RPMI7951 (cell line): ENCODE measurements around a stretch of chr16.

- RAMPAGE, long total RNA, result no peak
These were observed 32.6 kb downstream of the TXNDC11 start for GRCh38 chr16:11710054-11710520.

GRCh38 chr16:11725295-11725912 is 17.3 kb downstream of the TXNDC11 start:
- RAMPAGE, long total RNA, result no peak

- RAMPAGE, long total RNA, result no peak
These were observed 7.9 kb downstream of the TXNDC11 start for GRCh38 chr16:11734726-11735128.

DNA sequence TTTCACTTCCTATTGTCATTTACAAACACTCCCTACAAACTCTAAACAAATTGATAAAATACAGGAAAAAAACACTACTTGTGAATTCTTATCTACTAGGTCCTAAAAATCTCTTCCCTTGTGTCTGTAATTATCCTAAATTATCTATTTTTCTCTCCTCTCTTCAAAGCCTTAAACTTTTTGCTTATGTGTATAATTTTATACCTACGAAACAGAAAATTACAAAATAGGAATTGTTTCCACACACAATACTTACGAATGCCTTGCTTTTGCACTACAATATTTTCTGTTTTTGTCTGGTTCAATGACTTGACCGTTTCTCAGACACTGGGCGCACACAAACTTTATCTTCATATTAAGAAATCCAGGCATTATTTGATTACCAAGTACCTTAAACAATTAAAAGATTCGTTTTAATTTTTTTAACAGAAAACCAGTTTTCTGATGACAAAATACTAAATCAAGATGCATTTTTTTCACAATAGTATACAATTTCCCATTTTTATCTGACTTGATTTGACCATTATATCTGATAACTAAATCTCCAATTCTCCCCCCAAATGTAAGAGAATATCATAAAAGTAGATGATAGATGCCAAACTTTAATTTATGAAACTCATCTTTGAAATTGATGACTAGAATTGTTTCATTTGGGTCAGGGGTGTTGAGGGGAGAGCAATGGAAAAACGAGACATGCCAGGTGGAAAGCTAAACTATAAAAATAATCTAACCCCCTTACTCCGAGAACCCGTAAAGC is 19.2 kb upstream of the TXNDC11 start:
- RAMPAGE, long total RNA, result no peak

GRCh38 chr16:11869168-11870383 is 18.2 kb upstream of the RSL1D1 start:
- RAMPAGE, long total RNA, result no peak

GRCh38 chr16:11994259-11995076 is 17.9 kb downstream of the SNX29 start:
- RAMPAGE, long total RNA, result no peak

DNA sequence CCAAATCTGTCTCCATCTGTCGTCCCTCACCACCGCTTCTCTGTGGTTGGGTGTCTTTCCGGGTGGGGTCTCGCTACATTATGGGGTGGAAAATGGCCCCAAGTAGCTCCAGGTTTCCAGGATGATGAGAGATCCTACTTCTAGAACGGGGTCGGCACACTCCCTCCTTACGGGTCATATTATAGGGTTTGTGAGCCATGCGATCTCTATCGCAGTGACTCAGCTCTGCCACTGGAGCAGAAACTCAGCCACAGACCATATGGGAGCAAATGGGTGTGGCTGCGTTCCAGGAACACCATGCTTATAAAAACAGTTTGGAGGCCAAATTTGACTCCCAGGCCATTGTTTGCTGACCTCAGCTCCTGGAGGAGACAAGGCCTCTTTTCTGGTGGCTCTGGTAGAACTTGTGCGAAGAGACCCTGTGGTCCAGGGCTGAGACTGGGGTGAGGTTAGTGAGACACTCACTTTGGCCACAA is 60.5 kb downstream of the SNX29 start:
- RAMPAGE, long total RNA, result no peak

DNA sequence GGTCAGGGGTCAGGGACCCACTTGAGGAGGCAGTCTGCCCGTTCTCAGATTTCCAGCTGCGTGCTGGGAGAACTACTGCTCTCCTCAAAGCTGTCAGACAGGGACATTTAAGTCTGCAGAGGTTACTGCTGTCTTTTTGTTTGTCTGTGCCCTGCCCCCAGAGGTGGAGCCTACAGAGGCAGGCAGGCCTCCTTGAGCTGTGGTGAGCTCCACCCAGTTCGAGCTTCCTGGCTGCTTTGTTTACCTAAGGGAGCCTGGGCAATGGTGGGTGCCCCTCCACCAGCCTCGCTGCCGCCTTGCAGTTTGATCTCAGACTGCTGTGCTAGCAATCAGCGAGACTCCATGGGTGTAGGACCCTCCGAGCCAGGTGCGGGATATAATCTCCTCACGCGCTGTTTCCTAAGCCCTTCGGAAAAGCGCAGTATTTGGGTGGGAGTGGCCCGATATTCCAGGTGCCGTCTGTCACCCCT is 99.1 kb downstream of the SNX29 start:
- RAMPAGE, long total RNA, result no peak

GRCh38 chr16:12079962-12080653 is 103.6 kb downstream of the SNX29 start:
- RAMPAGE, long total RNA, result no peak

GRCh38 chr16:12092537-12093123 is 116.1 kb downstream of the SNX29 start:
- RAMPAGE, long total RNA, result no peak

DNA sequence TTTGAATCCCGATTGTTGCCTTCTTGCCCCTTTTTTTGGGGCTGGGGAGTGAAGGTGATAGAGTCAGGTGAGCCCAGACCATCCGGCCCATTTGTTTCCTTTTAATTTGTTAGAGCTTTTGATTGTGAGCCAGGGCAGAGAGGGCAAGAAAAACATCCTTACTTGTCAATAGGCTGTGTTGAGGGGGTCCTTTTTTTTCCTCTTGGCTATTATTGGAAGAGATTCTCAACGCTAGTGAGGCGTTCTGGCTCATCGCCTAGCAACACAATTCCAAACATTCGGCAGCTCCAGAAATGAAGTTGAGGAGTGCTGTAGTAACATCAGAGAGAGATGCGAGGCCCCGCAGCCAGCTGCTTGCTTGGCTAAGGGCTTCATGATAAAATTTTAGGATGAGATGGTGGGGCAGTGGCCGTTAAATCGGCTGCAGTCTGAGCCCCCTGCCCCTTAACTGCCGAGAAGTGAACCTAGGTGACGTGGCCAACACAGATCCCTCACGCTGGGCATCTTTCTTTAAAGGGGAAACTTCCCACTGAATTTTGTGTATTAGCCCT is 119.2 kb downstream of the SNX29 start:
- RAMPAGE, long total RNA, result no peak

GRCh38 chr16:12170255-12170852 is 193.8 kb downstream of the SNX29 start:
- RAMPAGE, long total RNA, result no peak

DNA sequence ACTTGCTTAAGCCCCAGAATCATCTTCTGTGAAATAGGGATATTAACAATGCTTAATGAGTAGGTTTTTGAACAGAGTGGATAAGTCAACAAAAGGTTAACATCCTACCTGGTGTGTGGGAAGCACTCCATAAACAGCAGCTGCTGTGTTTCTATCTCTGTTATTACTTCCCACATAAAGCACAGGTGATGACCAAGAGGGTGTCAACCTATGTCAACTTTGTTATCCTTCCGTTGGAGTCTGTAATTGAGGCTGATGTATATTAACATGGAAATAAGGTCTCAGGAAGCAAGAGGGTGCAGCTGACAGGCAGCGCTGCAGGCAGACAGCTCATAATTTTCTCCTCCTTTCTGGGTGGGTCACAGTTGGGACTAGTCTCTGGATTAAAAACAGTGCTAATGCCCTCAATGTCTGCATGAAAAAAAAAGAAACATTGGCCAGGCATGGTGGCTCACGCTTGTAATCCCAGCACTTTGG is 269.4 kb downstream of the SNX29 start:
- RAMPAGE, long total RNA, result no peak

GRCh38 chr16:12289780-12290126 is 313.2 kb downstream of the SNX29 start:
- RAMPAGE, long total RNA, result no peak

DNA sequence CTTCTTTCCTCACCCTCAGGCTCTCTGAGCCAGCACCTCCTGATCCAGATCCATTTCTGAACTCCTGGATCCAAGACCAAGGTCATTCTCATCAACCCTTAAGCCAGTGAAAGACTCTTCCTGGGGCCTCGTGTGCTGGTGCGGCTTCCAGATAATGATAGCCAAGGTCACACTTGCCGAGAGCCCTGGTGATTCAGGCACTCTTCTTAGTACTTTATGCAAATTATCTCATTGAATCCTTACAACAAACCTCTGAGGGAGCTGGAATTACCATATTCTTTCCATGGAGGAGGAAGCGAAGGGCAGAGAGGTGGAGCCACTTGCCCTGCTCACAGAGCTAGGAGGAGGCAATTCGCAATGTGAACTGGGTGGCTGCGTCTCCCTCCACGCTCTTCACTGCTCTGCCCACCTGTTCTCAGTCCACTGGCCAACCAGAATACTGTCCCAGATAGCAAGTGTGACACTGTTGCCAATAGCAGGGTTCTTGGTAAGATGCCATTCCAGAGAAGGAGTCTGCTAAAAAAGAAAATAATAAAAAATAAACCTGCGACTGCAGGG is 409.7 kb downstream of the SNX29 start:
- RAMPAGE, long total RNA, result no peak

DNA sequence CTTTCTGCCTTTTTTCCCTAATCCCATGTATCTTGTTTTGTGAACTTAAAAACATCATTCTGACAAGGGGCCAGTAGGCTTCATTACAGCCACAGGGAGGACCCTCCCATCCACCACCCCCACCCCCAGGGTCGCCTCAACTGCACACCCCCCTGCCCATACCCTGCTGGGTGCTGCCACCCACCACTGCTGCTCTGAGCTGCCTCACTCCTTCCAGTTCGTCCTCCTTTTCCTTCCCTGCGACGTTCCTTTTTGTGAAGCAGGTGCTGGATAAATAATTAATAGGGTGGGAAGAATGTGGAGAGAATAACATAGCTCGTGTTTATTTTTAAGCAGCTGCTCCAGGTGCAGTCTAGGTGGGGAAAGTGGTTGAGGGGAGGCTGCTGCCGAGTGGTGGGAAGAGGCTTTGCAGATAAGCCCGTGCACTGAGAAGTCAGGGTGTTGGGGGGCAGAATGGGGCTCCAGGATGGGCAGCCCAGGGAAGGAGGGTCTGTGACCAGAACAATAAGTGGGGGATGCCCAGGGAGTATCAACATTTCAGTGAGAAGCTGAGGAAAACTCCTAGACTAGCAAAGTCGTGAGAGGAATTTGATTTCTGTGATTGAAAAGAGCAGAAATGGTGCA is 300.6 kb downstream of the CPPED1 start:
- RAMPAGE, long total RNA, result no peak

GRCh38 chr16:12541399-12542092 is 262.1 kb downstream of the CPPED1 start:
- RAMPAGE, long total RNA, result no peak

DNA sequence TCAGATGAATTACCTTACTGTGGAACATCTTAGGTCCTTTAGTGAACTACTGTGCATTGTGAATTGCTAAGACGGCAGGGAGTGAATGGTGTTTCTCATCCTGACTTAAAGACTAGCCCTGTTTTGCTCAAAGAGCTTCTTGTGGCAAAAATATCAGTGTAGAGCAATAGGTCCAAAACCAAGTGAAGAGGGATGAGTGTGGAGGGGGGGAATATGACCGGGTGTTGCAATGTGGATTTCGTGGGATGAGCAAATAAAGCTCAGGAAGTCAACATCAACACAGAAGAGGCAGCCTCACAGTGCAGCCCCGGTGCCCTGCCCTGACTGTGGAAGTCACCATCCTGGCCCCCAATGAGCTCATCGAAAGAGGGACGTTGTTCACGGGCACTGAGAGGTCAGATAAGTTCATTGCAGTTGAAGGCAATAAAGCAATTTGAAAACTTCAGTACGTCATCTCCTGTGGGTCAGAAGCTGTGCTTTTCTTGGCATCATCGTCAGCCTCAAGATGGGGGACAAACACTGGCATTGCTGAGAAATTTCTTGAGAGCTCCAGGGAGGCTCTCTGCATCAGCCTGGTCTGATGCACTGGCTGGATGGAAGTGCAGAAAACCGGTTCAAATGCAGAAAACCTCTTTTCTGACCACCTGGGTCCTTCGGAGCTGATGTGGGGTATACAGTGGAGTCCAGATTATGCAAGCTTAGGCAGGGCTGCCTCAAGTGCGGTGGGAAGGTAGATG is 159.7 kb downstream of the CPPED1 start:
- RAMPAGE, long total RNA, result no peak

DNA sequence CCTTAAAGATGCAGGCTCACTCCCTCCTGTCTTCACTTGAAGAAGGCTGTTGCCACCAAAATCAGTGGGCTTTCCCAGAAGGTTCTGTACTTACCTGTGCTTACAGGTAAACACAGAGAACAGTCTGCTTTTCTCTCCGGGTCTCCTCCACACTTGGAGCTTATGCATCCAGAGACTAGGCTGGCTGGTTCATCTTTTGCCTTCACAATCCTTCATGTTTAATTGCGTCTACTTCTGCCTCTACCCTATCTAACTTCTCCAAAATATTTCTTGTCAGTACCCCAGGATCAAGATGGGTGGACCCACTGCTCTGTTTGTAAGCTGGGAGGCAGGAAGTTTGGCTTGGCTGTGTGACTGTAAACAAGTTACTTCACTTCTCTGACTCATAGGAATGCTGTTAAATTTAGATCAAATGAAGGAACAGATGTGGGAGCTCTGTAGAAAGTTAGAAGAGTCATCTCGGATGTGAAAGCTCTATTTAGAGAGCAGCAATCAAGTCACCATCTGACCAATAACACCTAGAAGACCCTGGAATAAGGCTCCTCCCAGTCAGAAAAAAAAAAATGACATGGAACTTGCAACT is 55.3 kb upstream of the MRTFB start:
- RAMPAGE, long total RNA, result no peak

DNA sequence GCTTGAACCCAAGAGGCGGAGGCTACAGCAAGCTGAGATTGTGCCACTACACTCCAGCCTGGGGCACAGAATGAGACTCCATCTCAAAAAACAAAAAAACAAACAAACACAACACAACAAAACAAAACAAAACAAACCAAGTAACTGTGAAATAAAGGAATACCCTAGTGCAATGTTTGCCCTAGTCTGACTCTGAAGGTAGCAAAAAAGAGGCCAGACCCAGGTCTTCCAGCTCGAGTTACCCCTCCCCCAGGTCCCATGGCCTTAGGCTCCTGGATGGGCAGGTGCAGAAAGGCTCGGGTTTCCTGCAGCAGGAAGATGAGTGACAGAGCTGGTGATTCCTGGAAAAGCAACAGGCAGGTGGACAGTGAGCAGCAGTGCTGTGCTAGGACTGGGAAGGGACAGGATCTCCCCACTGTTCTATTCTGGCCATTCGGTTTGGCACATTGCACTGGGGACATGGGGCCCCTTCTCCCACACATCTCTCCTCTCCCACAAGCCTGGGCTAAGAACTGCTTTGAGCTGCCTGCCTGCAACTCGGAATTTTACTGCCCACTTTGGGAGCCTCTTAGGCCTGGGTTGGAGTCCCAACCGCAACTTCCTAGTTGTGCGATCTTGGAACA is 42.9 kb upstream of the MRTFB start:
- RAMPAGE, long total RNA, result no peak